Hair follicular keratinocyte (primary cell): ENCODE results near the gene RNF217.

DNA sequence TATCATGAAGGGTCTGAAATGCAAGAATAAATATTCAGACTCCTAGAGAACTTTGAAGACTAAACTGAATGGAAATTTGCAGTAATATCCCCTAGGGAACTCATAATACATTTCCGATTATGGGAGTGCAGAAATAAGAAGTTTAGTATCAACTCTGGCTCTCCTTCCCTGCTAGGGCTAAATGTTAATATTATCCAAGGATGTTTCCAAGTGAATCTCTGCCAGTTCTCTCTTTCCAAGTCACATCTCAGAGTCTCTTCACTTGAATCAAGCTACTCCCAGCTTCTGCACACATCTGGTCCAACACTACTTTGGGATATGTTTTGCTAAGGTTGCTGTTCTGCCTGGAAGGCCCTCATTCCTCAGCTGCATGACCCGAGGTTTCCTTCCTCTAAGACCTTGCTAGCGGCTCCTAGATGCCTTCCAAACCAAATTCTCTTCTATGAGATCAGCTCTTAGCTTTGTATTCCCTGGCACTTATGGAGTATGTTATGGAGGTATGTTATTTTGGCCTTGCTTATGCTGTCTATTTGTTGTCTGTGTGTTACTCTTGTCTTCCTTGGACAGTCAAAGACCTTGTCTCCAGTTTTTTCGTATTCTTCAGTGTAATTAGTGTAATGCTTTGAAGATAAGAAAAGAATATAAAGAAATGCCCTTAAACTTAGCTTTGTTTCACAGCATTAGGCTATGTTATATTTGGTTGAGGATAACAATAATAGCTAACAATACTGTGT is 331.8 kb downstream of the GJA1 start:
- RAMPAGE, long total RNA: no peak

- RAMPAGE, long total RNA: no peak
These were observed 370.9 kb upstream of the HSF2 start for GRCh38 chr6:122028655-122028861.

- RAMPAGE, long total RNA: no peak
These were observed 506 bp upstream of the SMPDL3A start for GRCh38 chr6:122788613-122788890.

GRCh38 chr6:122997152-122998165 is 1.4 kb downstream of the CLVS2 start:
- RAMPAGE, long total RNA: no peak

DNA sequence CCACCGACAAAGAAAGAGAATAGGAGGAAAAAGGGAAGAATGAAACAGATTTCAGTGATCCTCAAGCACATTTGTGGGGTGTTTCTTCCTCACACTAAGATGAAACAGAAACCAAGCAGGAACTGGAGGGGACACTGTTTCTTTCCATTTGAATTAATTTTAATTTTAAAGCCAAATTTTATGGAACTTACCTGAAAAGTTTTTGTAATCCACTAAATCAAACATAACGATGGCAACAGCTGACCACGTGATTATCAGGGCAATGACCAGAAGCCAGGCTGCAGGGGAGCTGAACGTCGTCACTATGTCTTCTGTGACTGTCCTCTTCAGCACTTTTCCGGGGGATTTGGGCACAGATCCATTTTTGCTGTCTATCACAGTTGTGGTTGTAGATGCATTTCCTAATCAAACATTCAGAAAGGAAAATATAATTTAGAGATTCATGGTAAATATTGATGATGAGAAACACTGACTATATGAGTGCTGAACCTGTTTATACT is 66.0 kb downstream of the TRDN start:
- RAMPAGE, long total RNA: no peak

- RAMPAGE, long total RNA: no peak
These were observed 453 bp downstream of the TRDN start for GRCh38 chr6:123636255-123636738.

DNA sequence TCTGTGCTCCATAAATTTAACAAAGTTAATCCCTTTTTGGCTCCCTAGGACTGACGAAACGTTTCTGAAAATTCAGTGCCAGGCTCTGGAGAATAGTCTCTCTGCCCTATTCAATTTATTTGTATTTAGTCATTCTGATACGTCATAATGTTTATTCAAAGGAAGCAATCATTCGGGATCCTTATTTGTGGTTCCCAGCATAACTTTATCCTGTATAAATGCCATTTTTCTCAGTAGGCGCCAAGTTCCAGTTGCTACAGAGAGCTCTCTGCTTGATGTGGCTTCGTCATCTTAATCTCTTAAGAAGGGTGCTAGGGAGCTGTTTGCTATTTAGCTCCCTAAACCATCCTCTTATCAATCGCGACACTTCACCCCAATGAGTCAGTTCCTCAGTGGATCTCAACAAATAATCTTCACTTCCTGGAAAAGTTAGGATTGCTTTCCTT is 1.4 kb upstream of the NKAIN2 start:
- RAMPAGE, long total RNA: no peak

- RAMPAGE, long total RNA: no peak
These were observed at the start of gene RNF217 for GRCh38 chr6:124961700-124962554. RNF217 (plus strand) TSS chr6:124962437.

DNA sequence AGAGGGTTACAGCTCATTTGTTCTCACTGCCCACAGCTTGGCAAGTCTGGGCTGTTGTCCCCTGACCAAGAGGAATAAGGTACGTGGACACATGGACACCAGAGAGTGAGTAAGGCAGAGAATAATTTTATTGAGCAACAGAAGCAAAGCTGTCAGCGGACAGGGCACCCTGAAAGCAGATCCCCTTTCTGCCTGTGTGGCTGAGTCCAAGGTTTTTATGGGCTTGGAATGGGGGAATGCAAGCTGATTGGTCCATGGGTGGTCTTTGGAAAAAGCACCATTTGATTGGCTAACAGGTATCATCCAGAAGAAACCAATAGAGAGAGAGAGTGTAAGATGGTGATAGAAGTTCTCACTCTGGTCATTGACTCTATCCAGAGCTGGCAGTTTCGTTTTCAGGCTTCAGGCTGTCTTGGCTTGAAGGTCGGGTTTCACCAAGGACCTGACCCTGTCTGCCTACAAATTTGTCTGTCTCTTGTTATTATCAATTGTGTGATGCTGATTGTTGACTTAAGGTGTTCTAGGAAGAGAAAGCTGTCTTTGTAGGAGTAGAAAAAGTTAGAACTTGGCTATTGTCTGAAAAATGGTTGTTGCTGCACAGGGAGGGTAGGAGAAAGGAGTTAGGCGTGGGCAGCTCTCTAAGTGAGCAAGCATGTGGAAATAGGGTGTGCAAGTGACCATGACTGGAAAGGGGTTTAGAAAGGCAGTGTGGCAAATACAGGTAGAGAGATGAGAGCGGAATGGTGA is 16.7 kb downstream of the RNF217 start:
- RAMPAGE, long total RNA: no peak

DNA sequence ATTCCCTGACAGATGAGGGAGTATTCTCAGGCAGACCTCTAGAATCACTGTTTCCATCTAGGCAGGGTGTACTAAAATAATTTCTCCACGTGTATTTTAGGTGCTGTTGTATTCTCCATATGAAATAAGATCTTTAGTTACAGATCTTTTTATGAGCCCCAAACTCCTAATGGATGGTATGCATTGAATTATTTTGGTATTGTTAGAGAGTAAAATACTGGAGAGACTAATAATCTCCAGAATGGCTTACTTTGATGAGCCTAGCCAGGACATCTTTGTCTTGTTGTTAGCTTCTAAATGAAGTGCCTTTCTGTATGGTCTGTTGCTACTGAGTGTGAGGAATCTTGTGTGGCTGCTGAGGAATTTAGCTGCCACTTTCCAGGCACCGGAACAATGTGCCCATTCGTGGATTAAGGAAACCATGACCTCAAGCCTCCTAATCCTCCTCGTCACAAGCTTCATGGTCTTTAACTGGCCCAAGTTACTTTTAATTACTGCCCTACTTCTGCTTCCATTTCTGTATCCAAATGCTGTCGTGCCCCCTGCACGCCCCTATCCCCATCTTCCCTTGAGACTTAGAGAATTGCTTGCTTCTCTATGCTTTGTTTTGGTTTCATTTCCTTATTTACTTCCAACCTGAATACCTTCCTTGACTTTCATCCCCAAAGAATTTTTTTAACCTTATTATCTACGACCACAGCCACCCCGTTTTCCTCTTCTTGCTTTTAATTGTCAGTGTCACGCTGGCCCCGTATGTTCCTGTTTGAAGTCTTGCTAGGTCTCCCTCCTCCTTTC is 39.9 kb downstream of the RNF217 start:
- RAMPAGE, long total RNA: no peak

DNA sequence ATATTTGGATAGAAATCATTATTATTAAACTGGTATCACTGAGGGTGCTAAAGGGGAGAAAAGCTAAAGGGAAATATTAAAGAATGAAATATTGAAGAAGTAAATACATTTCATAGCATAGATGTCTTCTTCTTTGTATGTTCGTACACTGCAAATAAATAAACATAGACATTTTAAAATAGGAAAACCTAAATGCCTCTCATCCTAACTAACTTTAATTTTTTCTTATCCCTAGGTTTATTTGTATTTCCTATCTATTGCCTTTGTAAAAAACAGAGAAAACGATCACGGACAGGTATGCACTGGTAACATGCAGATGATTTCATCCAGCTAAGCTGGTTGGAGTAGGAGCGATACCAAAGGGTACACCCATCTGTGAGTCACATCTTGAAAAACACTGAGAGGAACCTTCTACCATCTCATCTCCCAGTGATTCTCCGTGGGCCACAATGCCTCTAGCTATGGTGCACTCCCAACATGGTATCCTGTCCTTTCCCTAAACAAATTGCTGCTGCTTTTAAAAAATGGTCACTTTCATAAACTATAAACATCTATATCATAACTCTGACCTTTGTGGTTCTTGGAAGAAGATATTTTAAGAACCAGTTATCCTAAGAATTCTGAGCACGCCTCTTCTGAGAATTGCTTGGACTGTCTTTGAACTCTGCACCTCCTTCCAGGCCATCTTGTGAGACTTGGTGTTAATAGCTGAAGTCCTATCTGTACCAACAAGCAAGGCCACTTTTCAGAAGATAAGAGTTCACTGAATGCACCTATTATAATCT is 70.8 kb upstream of the TPD52L1 start:
- RAMPAGE, long total RNA: no peak

DNA sequence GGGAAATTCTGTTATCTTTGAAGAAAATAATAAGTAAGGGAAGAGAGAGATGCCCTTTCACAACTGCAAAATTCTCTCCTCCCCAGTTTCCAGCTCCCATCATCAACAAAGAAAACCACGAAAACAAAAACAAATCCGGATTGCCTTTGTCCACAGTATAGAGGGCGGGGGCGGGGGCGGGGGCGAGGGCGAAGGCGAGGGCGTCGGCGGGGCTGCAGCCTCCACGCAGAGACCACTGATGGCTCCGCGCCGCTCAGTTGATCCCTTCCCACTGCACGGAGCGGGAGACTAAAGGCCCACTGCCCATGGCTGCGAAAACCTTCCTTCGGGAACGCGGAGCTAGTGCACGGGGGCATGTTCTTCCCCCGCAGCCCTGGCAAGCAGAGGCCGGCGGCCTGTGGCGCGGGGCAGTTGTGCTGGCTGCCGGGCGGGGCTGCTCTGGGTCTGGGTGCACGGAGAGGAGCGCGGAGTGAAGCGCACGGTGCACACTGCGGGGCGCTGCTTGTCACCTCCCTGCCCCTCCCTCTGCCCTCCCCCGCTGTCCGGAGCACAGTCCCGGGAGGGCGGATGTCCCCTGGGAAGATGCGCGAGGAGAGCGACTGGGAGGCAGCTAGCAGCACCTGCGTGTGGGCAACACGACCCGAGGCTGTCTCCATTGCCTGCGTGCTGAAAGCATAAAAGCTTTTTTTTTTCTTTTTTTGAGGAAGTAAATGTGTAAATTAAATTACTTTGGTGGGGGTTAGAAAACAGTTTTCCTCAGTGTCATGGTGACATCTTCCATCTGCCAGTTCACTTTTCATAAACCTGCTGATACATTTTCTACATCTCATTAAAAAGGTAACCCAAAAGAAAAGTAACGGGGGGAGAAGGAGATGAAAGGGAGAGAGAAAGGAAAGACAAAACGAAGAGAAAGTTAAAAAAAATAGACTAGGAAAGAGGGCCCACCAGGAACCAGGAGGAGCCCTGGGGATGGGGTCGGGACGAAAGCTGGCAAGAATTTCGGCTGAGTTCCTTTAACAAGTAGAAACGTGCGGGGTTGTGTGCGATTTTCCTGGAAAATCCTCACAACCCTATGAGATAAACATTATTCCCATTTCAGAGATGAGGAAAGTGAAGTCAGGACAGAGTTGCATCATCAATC is 53.9 kb upstream of the TPD52L1 start:
- RAMPAGE, long total RNA: no peak

DNA sequence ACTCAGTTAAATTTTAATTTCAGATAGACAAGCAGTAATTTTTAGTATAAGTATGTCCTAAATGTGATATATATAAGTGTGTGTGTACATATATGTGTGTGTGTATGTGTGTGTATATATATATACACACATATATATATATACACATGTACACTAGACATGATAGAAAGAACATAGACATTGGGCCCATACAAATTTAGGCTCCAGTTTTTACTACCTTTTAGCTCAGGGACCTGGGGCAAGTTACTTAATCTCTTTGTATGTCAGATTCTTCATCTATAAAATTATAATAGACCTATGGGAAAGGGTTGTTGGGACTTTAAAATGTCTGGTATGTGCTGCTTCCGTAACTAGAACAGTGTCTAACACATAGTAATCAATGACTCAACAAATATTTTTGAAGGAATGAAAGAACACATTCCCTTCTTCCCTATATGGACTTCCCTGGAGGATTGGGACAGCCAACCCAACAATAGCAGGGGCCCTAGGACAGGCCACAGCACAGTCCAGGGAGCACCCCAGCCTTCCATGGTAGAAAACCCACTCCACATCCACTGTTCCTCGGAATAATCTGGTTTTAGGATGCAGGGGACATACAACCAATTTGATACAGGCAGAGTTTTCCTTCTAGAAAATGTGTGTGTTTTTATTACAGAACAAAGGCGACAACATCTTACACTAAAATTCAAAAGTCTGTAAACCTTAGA is 50.7 kb upstream of the TPD52L1 start:
- RAMPAGE, long total RNA: no peak

GRCh38 chr6:125154713-125155464 is 1.3 kb downstream of the TPD52L1 start:
- RAMPAGE, long total RNA: no peak

DNA sequence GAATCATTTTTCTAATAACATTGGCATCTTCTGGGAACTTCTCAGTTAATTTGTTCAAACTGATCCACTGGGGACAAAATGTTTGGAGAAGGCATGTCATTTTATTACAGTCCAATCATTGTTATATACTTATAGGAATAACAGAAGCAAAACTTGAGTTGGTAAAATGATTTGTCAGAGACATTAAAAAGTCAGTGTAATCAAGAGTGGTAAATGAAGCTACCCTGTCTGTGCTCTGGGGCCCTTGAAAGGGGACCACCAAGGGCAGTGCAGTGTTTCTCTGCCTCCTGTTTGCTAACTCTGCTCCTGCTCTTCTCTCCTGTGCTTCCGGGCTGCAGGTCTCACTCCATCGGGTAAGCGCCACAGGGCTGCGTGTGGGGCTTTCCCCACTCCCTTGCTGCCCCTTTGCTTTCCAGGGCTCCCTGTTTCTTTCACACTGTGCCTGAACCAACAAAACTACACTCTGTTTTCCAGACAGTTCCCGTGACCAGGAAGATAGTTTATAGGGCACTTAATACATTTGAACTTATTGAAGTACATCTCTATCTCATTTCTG is 50.0 kb downstream of the HDDC2 start:
- RAMPAGE, long total RNA: no peak

- RAMPAGE, long total RNA: no peak
These were observed 1.7 kb downstream of the HEY2 start for GRCh38 chr6:125751060-125751633.

DNA sequence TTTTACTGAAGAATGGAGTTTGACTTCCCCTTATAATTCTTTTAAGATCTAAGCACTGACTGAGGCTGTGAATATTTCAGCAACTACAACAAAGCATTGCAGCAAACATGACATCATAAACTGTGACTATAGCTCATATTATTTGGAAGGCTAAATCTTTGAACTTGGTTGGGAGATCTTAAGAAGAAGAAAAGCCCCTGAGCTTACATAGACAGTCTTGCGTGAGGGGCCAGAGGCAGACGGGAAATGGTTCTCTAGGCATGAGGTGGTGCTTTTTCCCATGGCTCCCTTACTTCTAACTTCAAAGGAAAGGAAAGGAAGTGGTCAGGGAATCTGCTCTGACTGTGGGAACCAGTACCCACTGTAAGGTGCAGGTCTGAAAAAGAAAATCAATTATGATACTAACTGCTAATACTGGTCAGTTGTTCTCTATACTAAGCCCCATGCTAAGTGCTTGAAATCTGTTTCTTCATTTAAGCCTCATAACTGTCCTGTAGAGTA is 14.8 kb downstream of the HEY2 start:
- RAMPAGE, long total RNA: no peak

DNA sequence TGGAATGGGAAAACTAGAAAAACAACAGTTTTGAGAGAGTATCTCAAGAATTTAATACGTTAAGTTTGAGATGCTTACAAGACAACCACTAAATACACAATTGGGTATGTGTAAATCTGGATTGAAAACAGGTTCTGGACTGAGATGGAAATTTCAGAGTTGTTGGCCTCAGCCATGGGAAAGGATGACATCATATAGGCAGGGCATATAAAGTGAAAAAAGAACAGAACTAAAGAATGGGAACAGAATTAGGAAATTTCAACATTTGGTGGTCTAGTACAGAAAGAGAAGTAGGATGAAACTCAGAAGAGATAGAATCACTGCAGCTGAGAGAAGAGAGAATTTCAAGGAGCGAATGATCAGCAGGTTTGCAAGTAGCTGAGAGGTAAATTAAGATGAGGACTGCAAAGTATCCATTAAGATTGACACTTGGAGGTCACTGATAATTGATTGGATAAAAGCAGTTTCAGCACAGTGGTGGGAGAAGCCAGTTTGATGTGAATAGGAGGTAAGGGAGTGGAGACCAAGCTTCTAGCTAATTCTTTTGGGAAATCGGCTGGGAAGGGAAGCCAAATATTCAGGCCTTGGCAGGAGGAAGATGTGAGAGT is 37.3 kb downstream of the NCOA7 start:
- RAMPAGE, long total RNA: no peak

- RAMPAGE, long total RNA: no peak
These were observed 43.7 kb downstream of the NCOA7 start for GRCh38 chr6:125834451-125834928.

GRCh38 chr6:125867469-125868066 is 76.8 kb downstream of the NCOA7 start:
- RAMPAGE, long total RNA: no peak